ENCODE results near the gene ICAM5.

DNA sequence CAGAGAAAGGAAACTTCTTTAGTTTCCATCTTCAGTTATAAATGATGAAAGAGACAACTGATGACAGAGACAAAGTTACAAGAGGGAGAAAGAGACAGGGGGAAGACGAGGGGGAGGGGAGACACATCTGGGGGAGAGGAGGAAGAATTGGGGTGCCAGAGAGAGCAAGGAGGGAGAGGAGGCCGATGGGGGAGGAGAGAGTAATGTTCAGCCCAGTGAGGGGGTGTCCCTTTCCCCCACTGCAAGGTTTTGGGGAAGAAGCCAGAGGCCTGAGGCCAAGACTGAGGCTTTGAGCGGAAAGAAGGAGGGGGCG is 699 bp upstream of the PPAN start:
- RRBS = no CpG with 5 or more reads among the region's 4 CpGs

DNA sequence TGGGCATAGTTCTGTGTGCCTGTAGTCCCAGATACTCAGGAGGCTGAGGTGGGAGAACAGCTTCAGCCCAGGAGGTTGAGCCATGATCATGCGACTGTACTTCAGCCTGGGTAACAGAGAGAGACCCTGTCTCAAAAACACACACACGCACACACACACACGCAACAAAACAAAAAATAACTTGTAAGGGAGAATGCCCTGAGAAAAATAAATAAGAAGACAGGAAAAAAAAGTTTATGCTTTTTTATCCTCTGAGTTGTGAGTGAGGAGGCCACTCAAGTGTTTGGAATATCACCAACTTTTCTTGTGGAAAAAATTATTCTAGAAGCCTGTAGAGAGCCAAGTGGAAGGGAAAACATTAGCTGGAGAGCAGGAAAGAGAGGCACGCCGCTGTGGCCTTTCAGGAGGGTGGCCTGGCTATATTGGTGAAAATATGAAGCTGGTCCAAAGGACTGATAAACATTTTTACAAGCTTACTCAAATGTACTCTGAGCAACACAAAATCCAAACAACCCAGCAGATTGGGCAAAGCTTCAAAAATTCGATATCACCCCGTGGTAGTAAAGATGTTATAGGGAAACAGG is 2.2 kb upstream of the EIF3G start:
- RRBS = no CpG with 5 or more reads among the region's 7 CpGs

- RRBS = 1% methylated on average over 18 of the region's 80 CpGs
Measured at GRCh38 chr19:10289240-10290211, at the start of gene ICAM5. Gene ICAM5, plus strand, starts transcription at chr19:10289952.

GRCh38 chr19:10294048-10294607 is 4.4 kb downstream of the ICAM5 start:
- RRBS = 96% methylated on average over 14 of the region's 38 CpGs

GRCh38 chr19:10316358-10316891 is 610 bp upstream of the FDX2 start:
- RRBS = 71% methylated on average over 8 of the region's 13 CpGs

DNA sequence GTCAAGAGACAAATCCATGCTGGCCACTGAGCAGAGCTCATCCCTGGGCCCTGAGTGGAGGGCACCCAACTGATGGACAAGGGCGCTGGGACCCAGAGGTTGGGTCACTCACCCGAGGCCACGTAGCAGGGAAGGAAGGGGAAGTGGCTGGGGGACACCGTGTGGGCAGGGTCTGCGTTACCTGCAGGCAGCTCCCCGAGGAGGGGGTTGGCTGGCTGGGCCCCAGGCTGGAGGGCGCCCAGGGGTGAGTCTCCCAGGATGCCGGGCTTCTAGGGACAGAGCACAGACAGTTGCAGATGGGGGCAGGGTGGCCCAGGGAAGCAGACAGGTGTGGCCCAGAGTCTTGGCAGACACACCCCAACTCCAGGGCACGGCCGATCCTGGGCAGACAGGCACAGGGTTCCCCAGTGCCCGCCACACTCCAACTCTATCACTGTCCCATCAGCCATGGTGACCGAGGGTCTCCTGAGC is 5.6 kb upstream of the FDX2 start:
- RRBS = no CpG with 5 or more reads among the region's 12 CpGs

GRCh38 chr19:10461214-10462046 is 41.1 kb downstream of the PDE4A start:
- RRBS = 2% methylated on average over 11 of the region's 42 CpGs

DNA sequence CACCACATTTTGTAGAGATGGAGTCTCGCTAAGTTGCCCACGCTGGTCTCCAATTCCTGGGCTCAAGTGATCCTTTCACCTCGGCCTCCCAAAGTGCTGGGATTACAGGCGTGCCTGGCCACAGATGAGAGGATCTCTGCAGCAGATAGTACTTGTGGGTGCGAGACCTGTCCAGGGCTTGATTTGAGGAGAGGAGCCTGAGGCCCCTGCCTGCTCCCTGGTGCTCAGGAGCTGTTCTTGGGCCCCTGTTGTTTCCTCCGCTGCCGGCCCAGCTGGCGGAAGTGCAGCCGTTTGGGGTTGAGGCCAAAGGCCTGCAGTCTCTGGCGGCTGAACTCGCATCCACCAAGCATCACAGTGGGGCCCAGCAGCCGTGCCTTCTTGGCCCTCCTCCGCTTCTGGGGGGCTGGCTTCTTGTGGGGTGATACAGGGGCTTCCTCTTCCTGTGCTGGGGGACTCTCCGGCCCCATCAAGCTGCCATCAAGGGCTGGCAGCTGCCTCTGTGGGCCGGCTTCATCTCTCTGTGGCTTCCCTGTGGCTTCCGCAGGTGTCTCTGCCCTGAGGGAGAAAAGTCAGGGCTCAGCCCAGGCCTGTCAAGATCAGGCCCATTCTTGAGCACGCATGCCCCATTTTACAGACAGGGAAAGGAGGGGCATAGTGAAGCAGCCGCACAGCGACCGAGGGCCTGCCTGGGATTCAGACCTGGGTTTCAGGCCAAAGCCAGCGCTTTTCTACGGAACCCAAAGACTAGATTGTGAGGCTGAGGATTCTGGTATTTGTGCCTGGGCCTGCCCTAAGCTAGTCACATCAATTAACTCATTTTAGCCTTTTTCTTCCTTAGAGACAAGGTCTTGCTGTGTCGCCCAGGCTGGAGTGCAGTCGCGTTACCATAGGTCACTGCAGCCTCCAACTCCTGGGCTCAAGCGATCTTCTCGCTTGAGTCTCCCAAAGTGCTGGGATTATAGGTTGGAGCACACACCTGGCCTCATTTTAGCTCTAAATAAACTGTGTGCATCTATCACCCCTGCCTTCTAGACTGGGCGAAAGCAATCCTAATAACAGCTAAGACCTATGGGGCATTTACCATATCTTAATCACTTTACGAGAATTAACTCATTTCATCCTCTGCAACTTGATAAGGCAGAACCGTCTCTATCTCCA is 10.4 kb downstream of the ATG4D start:
- RRBS = no CpG with 5 or more reads among the region's 30 CpGs

DNA sequence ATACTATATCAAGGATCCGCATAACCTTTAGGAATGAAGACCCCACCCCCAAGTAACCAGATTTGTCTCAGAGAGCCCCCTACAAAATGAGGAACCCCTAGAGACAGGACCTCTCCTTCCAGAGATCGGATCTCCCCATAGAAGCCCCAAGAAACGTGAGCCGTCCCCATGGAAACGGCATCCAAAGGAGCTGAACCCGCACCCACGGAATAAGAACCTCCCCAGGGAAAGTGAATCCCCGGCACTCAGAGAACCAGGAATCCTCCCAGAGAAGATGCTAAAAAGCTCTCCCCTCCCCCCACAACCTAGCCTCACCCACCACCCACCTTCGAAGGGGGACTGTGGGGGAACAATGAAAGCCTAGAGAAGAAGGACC is 763 bp downstream of the CDKN2D start:
- RRBS = 0% methylated on average over 1 of the region's 9 CpGs

- RRBS = 2% methylated on average over 37 of the region's 74 CpGs
Measured at GRCh38 chr19:10602043-10602948, 15.2 kb upstream of the AP1M2 start.

GRCh38 chr19:10626806-10627139 is 1.4 kb downstream of the SLC44A2 start:
- RRBS = no CpG with 5 or more reads among the region's 5 CpGs

GRCh38 chr19:10671224-10671780 is 17.2 kb downstream of the ILF3 start:
- RRBS = no CpG with 5 or more reads among the region's 8 CpGs

- RRBS = no CpG with 5 or more reads among the region's 13 CpGs
Measured at GRCh38 chr19:10683932-10684241, 17.4 kb upstream of the QTRT1 start.

DNA sequence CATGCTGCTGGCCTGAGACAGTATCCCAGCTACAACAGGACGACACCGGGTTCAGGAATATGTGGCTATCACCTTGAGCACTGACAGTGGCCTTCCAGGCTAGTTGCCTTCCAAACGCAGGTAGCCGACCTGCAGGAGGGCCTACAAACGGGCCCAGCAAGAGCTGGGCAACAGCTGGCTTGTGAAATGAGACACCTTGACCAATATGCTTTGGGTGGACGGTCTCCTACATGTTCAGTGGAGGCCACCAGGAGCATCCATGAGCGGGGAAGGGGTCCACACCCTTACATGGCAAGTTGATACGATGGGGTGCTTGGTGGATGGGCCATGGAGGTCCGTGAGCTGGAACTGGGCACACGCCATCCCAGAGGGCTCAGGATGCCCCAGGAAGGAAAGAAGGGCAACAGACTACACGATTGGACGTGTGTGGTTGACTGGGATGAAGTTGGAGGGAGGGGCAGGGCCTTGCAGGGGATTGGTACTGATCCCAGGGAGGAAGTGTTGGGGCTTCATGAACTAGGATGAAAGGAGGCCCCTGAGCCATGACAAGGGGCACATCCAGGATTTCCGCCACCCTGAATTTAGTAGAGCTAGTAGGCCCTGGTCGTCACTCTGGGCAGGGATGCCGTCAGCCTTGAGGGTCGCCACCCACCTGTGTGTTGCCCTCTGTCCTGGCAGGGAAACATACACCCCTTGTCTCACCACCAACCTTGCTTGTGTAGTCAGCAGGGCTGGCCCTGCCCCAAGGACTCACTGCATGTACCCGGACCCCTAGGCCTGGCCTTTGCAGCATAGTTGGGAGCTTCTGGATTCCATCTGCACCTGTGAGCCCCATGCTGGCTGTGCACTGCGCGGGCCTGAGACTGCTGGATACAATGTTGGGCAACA is 9.6 kb upstream of the QTRT1 start:
- RRBS = no CpG with 5 or more reads among the region's 19 CpGs

GRCh38 chr19:10701567-10702477 is 583 bp downstream of the QTRT1 start:
- RRBS = 2% methylated on average over 9 of the region's 46 CpGs

DNA sequence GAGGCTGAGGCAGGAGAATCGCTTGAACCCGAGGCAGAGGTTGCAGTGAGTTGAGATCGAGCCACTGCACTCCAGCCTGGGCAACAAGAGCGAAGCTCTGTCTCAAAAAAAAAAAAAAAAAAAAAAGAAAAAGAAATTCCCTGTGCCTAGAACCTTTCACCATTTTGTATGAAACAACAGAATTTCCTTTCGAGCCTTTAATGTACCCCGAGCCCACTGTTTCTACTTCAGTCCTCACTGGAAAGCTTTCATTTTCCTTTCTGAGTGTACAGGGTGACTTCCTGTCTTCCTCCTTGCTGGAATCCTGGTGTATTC is 39.9 kb downstream of the DNM2 start:
- RRBS = no CpG with 5 or more reads among the region's 6 CpGs

GRCh38 chr19:10766804-10767328 is 49.0 kb downstream of the DNM2 start:
- RRBS = 19% methylated on average over 3 of the region's 8 CpGs

DNA sequence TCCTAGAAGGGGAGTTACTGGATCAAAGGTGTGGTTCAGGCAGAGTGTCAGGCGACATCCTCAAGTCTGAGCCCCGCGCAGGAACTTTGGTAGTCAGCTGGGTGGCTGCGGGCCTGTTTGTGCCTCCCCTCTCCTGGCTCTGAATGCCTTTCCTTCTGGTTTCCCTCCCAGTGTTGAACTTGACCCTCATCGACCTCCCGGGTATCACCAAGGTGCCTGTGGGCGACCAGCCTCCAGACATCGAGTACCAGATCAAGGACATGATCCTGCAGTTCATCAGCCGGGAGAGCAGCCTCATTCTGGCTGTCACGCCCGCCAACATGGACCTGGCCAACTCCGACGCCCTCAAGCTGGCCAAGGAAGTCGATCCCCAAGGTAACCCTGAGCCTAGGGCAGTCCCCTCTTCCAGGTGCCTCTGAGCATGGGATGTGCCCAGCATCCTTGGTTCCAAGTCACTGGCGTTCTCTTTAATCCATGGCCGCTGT is 57.7 kb downstream of the DNM2 start:
- RRBS = 94% methylated on average over 3 of the region's 16 CpGs

- RRBS = 100% methylated on average over 2 of the region's 12 CpGs
Measured at GRCh38 chr19:10786383-10786811, 49.6 kb downstream of the TMED1 start.

DNA sequence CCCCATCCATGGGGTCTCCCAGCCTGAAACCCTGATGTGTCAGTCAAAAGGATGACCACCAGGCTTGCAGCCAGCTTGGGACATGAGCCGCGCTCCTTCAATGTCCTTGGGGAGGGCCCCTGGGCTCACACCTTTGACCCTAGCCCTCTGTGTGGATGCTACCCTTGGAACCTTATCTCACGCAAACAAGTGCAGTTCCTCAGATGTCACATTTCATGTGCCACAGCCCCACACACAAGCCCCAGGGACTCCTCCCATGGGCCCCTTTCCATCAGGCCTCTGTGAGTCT is 24.3 kb downstream of the TMED1 start:
- RRBS = no CpG with 5 or more reads among the region's 3 CpGs

All from Ishikawa (cell line).